Foreskin fibroblast (primary cell): ENCODE results near the gene CACNG4.

- RRBS = no CpG with 5 or more reads among the region's 11 CpGs
These were observed 39.3 kb downstream of the GNA13 start for GRCh38 chr17:65017129-65017687.

GRCh38 chr17:65035119-65035572 lies 21.4 kb downstream of the GNA13 start:
- RRBS = no CpG with 5 or more reads among the region's 2 CpGs

- RRBS = no CpG with 5 or more reads among the region's 7 CpGs
These were observed 19.3 kb downstream of the GNA13 start for GRCh38 chr17:65036920-65037951.

DNA sequence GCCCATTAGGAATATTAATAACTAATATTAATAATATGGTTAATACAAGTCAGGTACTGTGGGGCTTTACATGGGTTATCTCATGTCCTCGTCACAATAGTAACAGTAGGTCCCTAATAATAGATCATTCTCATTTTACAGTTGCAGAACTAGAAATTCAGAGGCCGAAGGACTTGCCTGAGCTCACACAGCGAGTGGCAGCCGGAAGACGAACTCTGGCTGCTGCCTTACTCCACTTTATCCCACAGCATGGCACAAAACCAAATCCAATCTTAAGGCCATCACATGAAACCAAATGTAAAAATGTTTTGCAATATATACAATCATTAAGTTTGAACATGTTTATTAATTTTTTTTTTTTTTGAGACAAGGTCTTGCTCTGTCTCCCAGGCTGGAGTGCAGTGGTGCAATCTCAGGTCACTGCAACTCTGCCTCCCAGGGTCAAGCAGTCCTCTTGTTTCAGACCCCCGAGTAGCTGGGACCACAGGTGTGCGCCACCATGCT lies 13.5 kb downstream of the GNA13 start:
- RRBS = no CpG with 5 or more reads among the region's 7 CpGs

DNA sequence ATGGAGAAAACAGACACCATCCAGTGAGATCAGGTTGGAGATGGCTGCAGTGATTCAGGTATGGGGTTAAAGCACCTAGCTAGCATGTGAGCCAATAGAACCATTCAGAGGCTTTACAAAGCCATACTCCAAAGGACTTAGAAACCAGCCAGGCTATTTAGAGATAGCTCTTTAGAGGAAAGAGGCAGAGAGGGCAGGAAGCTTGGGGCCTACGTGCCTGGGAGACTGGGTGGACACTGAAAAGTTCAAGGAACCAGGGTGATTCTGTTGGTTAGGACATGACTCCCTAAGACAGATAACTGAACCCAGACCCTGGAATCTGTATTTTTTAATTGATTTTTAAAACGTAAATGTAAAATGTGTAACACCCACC lies 16.0 kb upstream of the GNA13 start:
- RRBS = no CpG with 5 or more reads among the region's 2 CpGs

GRCh38 chr17:65485757-65486329 lies 75.6 kb downstream of the AXIN2 start:
- RRBS = no CpG with 5 or more reads among the region's 7 CpGs

GRCh38 chr17:65515492-65516000 lies 45.9 kb downstream of the AXIN2 start:
- RRBS = no CpG with 5 or more reads among the region's 7 CpGs

- RRBS = no CpG with 5 or more reads among the region's 9 CpGs
These were observed 9.3 kb downstream of the AXIN2 start for GRCh38 chr17:65551906-65552691.

GRCh38 chr17:65556366-65557062 lies 4.9 kb downstream of the AXIN2 start:
- RRBS = no CpG with 5 or more reads among the region's 13 CpGs

DNA sequence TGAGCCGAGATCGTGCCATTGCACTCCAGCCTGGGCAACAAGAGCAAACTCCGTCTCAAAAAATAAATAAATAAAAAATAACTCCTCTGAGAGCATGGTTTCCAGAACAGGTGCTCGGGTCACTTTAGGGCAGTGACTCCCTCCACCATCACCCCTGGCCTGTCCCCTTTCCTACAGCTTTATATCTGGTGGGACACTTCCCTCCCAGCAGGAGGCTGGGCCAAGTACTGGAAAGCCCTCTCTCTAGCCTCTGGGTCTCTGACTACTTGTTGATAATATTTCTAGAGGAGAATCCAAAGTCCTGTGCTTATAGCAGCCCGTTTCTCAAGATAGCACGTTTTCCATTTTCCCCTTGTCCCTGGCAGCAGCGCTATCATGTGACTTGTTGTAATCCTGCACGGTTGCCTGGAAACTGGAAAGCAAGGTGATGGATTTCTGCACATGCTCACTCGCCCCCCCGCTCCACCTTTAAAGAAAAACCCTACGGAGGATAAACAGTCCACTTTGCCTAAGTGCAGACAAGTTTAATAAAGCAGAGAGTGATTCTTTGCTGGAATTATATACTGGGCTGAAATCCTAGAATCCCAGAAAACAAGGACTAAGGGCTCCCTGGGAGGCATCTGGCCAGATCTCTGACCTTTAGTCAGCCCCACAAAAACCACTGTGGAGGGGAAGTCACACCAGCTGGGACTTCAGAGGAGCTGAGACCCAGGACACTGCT lies 3.4 kb upstream of the AXIN2 start:
- RRBS = no CpG with 5 or more reads among the region's 11 CpGs

DNA sequence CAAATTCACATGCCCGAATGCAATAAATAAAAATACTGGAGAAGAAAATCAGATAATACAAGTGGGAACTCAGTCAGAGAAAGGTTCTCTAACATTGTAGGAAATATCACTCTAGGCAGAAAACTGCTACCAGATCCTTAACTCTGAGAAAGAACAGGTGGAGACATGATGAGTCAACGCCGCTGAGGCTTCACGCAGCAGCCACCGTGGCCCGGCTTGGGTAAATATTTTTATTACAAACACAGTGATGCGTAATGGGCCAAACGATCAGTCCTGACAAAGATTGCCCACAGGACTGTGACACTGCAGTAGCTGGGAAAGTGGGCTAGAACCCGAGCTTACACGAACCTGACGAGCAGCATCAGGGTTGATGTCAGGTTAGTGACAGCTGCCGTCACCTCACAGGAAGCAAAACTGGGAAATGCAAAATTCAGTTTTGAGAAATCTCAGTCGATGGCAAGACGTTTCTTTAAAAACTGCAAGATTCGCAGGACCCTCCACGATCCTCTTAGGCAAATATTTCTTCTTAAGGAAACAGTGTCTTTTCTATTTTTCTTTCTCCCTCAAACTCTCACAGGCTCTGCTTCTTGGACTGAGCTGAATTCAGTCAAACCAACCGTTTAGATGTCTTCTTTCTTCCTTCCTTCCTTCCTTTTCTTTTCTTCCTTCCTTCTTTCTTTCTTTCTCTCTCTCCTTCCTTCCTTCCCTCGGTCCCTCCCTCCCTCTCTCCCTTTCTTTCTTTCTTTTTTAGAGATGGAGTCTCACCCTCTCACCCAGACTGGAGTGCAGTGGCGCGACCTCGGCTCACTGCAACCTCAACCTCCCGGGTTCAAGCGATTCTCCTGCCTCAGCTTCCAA lies 67.0 kb upstream of the AXIN2 start:
- RRBS = no CpG with 5 or more reads among the region's 23 CpGs

DNA sequence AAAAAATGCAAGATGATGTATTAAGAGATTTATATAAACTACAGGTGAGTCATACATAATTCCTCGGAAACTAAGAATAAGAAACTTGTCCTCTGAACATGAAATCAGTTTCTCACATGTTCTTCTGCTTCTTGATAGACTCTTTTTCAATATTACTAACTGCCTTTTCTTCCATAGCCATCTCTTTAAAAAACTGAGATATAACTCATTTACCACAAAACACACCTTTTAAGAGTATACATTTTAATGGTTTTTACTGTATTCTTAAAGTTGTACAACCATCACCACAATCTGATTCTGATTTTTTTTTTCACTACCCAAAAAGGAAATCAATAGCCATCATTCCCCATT lies 238.5 kb upstream of the AXIN2 start:
- RRBS = no CpG with 5 or more reads among the region's 1 CpG

DNA sequence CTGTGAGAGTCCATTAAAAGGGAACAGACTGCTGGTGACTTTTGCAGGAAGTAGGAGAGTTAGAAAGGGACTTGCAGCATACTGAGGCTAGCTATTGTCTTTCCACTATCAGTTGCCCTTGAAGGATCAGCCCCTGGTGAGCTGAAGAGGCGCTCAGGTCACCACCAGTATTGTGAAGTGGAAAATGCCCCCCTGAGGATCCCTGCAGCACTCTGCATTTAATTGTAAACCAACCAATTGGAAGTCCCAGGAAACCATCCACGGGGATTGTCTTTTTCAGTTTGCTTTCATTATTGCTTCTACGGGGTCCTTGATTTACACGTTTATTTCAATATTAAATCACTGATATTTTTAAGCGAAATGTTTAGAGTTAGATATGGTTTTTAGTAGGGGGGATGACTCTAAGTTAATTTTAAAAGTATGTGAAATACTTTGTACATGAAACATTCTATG lies 2.5 kb downstream of the PRKCA start:
- RRBS = no CpG with 5 or more reads among the region's 5 CpGs

DNA sequence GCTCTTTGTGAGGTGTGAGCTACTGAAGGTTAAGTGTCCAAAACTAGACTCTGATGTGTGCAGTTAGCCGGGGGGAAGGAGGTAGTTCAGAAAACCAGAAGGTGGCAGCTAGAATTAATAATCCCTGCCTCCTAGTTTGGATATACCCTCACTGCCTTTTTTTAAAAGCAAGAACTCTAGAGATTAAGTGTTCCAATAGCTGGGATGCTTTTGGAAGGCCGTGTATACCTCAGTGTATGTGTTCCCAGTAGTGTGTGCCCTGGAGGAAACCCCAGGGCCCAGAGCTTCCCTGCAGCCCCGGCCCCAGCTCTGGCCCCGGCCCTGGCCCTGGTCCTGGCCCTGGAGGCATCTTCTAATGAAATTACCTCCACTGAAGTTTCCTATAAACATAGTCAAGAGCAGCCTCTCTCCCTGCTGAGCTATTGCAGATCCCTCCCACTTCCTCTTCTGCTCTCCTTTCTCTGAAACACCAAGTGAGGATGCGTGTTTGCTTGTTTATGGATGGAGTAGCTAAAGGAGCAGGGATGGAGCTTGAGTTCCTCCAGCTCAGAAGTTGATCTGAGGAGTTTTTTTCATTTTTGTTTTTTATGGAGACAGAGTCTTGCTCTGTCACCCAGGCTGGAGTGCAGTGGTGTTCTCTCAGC lies 130.7 kb downstream of the PRKCA start:
- RRBS = no CpG with 5 or more reads among the region's 5 CpGs

DNA sequence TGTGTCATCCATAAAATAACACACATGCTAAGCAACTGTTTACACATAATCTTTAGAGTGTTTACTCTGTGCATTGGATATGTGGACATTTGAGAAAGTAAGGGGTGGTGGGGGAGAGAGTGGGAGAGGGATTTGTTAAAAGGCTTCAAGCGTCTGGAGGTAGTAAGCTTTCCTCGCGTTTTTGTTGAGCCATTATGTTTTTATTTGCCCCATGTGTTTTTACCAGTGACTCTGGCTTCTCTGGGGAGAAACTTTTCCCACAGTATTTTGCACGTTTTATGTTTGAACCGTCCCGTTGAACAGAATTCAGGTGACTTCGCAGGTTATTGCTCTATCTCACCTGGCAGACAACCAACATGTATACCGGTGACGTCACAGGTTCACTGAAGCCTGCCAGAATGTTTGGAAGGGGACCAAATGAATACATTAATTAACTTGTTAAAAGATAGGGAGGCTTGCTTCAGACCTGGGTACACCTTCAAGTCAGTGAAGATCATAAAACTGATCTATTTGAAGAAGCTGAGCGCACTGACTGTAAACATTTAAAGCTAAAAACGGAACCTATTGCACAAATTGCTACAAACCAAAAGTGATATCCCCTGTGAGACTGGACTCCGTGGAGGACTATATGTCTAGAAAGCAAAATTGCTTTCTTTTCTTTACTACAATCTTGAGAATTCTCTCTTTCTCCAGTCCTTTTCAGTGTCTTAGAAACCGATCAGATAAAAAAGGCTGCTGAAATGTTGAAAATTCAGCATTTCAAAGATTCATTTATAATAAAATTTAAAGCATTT lies 200.8 kb downstream of the PRKCA start:
- RRBS = no CpG with 5 or more reads among the region's 13 CpGs

GRCh38 chr17:66804187-66804762 lies 30.6 kb upstream of the CACNG5 start:
- RRBS = no CpG with 5 or more reads among the region's 7 CpGs

DNA sequence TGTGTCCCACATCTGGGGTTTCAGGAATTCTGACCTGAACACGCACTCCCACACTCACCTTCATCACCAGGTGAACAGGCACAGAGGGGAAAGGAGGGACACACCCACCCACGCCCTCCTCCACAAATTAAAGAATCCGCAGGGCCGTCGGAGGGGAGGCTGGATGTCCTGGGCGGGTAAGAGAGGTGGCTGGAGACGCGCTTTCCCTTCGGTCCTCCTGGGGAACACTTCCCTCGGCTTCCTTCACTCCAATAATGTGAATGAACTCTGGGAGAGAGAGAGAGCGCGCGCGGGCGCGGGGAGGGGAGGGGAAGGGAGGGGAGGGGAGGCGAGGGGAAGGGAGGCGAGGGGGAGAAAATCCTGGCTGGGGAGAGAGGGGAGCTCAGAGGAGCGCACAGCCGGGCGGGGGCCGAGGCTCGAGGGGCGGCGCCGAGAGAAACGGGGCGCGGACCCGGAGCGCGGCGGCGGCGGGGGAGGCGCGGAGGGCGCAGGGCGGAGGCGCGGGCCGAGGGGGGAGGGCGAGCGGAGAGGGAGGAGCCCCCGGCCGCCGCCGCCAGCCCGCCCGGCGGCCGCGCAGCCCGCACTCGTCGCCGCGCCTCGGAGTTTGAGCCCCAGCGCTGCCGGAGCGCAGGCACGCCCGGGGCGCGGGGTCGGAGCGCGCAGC lies at the start of gene CACNG4:
TSS of gene CACNG4 (plus strand) at position 583 of the 664 bp plus-strand sequence.
- RRBS = 2% methylated on average over 34 of the region's 69 CpGs

DNA sequence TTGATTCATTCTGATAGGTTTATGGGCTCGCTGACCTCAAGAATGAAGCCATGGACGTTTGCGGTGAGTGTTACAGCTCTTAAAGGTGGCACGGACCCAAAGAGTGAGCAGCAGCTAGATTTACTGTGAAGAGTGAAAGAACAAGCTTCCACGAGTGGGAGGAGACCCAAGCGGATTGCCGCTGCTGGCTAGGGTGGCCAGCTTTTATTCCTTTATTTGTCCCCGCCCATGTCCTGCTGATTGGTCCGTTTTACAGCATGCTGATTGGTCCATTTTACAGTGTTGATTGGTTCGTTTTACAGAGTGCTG lies 17.5 kb downstream of the CACNG4 start:
- RRBS = no CpG with 5 or more reads among the region's 10 CpGs

- RRBS = no CpG with 5 or more reads among the region's 16 CpGs
These were observed 1.0 kb upstream of the CACNG1 start for GRCh38 chr17:67043287-67043800.

DNA sequence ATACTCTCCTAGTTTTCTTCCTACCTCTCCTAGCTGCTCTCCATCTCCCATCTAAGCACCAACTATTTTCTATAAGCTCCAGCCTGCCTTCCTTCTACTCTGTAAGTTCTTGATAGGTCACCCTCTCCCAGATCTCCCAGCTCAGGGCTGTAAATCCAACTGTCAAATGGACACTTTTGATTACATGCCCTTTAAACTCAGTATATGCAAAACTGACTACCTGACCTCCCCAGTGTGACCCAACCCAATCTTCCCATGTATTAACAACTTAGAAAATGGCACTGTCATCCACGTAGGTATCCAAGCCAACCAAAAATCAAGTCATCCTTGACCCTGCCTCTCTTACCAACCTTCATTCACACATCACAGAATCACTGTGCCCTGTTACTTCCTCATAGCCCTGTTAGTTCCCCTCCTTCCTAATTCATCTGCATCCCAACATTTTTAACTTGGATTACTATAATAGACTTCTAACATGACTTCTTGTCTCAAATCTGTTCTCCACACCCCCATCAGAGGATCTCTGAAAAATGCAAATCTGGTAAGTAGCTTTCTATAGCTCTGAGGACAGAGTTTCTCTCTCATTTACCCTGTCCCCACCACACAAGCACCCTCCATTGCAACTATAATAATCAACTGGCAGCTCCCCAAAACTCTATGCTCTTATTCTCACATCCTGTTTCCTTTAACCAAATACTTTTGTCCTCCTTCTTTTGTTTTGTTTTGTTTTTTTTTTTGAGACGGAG lies 73.7 kb downstream of the HELZ start:
- RRBS = no CpG with 5 or more reads among the region's 2 CpGs